AG09309 (cell line): Measurements from ENCODE around the genes ENTPD3 and ULK4.

- RRBS, result no CpG with 5 or more reads among the region's 3 CpGs
Measured at GRCh38 chr3:40249199-40249433, 60.4 kb upstream of the EIF1B start.

- RRBS, result 16% methylated on average over 8 of the region's 45 CpGs
Measured at GRCh38 chr3:40386775-40387494, at the start of gene ENTPD3. Gene ENTPD3, plus strand, starts transcription at chr3:40387184.

DNA sequence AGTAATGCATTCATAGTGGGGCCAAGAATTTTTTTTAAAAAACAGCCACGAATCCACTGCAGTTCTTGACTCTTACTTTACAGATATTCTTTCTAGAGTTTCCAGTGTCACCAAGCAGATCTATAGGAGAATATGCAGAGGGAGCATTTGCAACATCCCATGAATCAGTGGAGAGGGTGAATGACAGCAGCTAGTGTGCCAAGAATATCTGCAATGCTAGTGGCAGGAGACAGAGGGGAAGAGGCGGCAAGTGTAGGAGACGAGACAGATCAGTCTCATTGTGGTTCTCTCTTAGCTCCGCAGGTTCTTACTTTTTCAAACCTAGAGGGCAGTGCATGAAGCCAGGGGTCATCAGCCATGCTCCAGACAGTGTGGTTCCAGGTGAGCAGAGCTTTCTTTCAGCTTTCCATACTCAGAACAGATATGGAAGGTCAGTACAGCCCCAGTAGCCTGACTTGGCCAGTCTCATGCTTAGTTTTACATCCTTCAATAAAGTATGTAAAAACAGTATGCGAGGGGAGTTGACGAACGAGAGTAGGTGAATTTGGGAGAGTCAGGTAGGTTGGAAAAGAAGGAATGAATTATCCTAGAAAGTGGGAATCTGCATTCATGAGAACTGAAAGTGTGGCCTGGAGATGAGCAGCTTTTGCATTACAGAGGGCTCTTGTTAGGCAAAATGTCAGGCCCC is 845 bp downstream of the ZNF619 start:
- RRBS, result no CpG with 5 or more reads among the region's 7 CpGs

- RRBS, result no CpG with 5 or more reads among the region's 7 CpGs
Measured at GRCh38 chr3:40487312-40487911, 10.5 kb downstream of the ZNF619 start.

GRCh38 chr3:40532051-40532833 is 7.5 kb downstream of the ZNF621 start:
- RRBS, result no CpG with 5 or more reads among the region's 8 CpGs

- RRBS, result no CpG with 5 or more reads among the region's 12 CpGs
Measured at GRCh38 chr3:40584806-40585243, 60.1 kb downstream of the ZNF621 start.

DNA sequence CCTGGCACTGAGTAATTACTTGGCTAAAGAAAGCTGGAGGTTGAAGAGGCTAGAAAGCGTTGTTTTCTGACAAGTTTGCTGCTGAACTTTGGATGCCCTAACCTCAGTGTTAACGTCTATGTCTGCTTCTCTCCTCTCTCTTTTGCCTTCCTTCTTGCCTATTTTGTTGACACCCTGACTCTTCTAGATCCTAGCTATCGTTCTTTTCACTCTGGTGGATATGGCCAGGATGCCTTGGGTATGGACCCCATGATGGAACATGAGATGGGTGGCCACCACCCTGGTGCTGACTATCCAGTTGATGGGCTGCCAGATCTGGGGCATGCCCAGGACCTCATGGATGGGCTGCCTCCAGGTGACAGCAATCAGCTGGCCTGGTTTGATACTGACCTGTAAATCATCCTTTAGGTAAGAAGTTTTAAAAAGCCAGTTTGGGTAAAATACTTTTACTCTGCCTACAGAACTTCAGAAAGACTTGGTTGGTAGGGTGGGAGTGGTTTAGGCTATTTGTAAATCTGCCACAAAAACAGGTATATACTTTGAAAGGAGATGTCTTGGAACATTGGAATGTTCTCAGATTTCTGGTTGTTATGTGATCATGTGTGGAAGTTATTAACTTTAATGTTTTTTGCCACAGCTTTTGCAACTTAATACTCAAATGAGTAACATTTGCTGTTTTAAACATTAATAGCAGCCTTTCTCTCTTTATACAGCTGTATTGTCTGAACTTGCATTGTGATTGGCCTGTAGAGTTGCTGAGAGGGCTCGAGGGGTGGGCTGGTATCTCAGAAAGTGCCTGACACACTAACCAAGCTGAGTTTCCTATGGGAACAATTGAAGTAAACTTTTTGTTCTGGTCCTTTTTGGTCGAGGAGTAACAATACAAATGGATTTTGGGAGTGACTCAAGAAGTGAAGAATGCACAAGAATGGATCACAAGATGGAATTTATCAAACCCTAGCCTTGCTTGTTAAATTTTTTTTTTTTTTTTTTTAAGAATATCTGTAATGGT is 39.9 kb downstream of the CTNNB1 start:
- RRBS, result no CpG with 5 or more reads among the region's 5 CpGs

DNA sequence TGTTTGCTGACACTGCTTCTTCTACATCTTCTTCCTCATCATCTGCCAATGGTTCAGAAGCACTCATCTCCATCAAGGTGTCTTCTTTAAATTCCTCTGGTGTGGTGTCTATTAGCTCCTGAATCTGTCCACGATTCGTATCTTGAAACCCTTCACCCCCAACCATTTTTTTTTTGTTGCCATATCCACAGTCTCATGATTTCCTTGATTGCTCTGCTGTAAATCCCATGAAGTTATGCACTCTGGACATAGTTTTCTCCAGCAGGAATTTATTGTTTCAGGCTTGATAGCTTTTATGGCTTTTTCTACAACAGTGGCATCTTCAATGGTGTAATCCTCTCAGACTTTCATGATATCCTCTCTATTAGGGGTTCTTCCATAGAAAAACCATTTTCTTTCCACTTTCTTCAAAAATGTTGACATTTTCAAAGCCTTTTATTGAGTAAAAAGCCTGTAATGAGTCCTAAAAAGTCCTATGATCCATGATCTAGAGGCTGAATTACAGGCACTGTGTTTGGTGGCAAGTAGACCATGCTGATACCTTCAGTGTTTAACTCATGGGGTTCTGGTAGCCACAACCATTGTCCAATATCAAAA is 337.8 kb downstream of the CTNNB1 start:
- RRBS, result no CpG with 5 or more reads among the region's 2 CpGs

DNA sequence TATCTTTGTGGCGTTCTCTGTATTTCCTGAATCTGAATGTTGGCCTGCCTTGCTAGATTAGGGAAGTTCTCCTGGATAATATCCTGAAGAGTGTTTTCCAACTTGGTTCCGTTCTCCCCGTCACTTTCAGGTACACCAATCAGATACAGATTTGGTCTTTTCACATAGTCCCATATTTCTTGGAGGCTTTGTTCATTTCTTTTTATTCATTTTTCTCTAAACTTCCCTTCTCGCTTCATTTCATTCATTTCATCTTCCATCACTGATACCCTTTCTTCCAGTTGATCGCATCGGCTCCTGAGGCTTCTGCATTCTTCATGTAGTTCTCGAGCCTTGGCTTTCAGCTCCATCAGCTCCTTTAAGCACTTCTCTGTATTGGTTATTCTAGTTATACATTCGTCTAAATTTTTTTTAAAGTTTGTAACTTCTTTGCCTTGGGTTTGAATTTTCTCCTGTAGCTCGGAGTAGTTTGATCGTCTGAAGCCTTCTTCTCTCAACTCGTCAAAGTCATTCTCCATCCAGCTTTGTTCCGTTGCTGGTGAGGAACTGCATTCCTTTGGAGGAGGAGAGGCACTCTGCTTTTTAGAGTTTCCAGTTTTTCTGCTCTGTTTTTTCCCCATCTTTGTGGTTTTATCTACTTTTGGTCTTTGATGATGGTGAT is 315.1 kb downstream of the ULK4 start:
- RRBS, result no CpG with 5 or more reads among the region's 12 CpGs

- RRBS, result 3% methylated on average over 4 of the region's 47 CpGs
Measured at GRCh38 chr3:41961917-41962786, at the start of gene ULK4. Gene ULK4, minus strand, starts transcription at chr3:41962103.

GRCh38 chr3:42020415-42021522 is 58.9 kb upstream of the ULK4 start:
- RRBS, result no CpG with 5 or more reads among the region's 3 CpGs

GRCh38 chr3:42061457-42062536 is 29.4 kb upstream of the TRAK1 start:
- RRBS, result no CpG with 5 or more reads among the region's 8 CpGs

DNA sequence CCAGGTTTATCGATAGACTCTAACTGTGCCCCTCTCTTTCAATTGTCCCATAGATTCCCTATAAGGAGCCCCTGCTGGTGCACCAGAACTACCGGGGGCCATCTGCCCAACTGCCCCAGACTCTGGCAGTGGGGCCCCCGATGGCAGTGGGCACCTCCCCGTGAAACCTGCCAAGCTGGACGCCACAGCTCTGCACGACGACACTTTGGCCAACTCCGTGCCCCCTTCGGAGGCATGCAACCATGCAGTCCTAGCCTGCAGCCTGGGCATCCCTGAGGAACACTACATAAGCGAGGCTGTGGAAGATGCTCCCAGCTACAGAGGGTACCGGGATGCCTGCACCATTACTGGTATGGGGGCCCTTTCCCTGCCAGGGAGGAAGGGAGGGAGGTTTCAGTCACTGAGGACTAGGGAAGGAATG is 4.1 kb upstream of the TRAK1 start:
- RRBS, result no CpG with 5 or more reads among the region's 11 CpGs

GRCh38 chr3:42109779-42110015 is 18.5 kb downstream of the TRAK1 start:
- RRBS, result no CpG with 5 or more reads among the region's 4 CpGs

DNA sequence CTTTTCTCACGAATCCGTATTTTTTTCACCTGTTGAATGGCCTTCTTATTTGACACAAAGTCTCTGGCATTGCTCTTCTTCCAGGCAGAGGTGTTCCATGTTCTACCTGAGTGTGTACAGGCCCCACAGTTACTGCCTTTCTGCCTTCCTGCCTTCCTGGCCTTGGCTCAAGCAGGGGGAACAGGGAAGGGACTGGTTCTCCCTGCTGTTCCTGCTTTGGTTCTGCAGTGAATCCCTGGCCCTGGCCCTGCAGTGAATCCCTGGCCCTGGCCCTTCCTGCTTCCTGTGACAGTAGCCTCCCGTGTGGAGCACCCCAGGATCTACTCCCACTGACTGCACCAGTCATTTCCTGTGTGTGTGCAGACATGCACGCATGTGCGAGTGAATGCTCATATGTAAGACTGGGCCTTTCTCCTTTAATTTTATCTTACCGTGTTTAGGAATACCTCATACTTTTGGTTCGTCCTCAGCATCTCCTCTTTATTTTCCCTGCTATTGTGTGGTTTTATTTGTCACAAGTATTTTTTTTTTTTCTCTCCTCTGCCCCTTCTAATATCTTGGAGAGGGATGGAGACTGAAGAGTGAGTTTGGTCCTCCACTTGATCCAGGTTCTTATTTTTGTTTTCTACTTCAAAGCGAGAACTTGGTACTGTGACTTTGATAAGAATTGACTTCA is 32.2 kb downstream of the TRAK1 start:
- RRBS, result no CpG with 5 or more reads among the region's 8 CpGs

GRCh38 chr3:42133674-42133873 is 42.4 kb downstream of the TRAK1 start:
- RRBS, result no CpG with 5 or more reads among the region's 2 CpGs

DNA sequence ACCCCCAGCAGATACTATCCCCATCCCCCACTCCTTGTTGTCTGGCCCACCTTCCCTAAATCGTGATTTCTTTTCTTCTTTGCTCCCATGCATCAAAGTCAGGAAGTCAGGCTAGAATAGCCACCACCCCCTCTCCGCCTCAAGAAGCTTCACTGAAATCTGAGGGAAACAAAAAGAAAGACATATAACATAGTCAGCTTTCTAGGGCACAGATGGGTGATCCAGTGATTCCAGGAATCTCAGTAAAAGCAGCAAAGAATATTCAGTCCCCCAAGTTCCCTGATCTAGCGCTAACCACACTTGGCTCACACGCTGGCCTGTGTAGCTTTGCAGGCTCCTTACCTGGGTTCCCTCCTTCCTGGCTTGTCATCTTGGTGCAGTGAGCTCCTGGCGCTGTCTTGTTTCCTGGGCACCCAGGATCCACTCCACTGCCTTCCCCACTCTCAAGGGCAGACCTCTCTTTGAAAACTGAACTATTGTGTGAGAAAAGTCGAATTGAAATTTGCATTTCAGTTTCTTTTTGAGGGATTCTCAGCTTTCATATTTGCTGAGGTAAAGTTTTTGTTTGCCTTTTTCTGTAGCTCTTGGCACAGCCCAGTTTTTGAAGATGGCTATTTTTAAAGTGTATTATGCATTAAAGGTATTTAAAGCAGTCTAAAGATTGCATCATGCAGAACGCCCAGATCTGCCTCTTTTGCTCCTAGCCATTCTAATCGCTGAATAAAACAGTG is 70.2 kb downstream of the CCK start:
- RRBS, result no CpG with 5 or more reads among the region's 8 CpGs

- RRBS, result no CpG with 5 or more reads among the region's 6 CpGs
Measured at GRCh38 chr3:42369141-42369806, 41.1 kb downstream of the LYZL4 start.

DNA sequence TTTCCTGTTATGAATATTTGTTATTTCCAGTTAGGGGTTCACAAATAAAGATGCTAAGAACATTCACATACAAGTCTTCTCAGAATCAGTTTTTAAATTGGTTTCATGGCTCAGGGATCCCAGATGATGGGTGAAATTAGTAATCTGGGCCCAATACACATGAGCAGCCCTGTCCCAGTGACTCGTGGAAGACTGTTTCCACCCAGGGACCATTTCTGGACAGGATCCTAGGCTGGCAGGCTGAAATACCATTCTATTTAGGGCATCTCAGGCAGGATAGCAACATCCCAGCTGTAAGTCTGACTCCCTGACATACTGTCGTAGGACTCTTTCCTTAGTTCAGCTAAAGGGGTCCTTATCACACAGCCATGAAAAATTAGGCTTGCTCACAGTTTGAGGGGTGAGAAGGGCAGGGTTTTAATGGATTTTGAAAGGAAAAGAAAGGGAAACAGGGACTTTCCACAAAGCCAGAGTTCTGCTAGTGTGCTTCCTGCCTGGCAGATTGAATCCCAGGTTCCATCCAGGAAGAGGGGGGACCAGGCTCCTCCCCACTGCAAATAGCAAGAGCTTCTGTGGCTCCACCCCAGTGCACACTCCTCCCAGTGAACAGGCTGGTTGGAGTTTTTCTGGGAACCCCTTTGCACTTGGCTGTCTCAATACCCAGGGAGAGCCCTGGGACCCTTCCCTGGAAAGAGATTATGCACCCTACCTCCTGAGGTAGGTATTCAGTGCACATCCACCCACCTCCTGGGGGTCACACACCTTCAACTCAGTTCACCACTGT is 41.3 kb upstream of the LYZL4 start:
- RRBS, result no CpG with 5 or more reads among the region's 2 CpGs

- RRBS, result no CpG with 5 or more reads among the region's 8 CpGs
Measured at GRCh38 chr3:42507009-42507721, 4.7 kb downstream of the VIPR1 start.